Fibroblast of villous mesenchyme (primary cell): ENCODE data around the genes PXDC1, CDYL and FARS2.

DNA sequence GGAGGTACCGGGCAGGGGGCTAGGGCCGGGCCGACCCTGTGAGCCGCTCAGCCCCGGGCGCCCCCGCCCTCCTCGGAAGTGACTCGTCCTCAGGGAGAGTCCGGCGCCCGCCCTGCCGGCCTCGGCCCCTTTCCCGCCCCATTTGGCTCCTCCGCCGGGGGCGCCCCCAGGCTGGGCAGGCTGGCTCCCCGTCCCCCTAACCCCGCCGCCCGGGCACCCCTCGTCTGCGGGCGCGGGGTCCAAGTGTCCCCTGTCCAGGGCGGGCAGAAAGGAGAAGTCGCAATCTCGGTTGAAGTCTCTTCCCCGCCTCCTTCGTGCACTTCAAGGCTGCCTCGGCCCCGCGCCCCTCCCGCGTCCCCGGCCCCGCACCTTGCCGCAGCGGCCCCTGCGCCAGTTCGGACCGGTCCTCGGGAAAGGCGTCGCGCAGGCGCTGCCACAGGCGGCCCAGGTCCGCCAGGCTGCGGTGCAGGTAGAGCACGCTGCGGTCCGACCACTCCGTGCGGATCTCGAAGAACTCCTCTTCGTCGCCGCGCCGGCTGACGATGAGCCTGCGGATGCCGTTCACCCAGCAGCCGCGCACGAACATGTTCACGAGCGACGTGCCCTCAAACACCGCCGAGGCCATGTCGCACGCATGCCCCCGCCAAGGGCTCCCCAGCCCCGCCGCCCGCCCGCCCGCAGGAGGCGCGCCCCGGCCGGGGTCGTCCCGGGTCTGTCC lies 447 bp downstream of the PXDC1 start:
- CAGE, long polyA plus RNA = no peak

DNA sequence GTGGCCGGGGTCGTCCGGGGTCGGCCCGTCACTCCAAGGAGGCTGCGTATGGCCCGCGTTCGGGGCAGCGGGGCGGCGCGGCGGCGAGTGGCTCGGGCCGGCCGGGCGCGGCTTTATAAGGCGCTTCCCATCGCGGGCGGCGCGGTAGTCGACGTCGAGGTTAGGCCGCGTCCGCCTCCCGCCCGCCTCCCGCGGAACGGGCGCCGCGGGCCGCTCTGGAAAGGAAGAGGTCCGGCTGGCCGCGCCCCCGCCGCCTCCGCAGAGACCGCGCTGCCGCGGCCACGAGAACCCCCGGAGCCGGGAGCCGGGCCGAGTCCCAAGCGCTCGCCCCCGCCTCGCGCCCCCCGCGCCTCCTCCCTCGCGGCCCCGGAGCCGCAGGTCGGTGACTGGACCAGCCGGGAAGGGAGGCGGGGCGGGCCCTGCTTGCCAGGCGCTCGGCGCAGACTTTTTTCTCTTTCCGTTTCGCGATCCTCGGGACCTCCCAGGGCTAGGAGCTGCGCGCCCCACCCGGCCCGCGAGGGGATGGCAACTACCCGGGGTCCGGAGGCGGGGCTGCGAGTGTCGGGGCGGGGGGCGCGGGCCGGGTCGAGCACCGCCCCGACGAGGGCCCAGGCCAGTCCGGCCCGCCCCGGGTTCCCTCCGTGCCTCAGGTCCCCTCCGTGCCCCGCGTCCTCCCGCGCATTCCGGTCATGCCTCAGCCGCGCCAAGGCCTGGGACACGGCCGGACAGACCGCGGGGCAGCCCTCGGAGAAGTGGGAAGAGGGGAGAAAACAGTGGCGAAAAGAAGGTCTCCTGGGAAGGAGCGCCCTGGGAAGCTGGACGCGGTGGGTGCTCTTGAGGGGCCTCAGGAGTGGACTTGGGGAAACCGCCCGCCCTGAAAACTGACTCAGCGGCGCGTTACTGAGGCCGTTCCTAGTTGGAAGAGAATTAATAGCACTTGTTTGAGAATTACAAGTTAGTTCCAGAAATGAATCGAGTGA lies at the start of gene PXDC1:
PXDC1 (minus strand) TSS at position 89 of the 980 bp plus-strand sequence.
- CAGE, long polyA plus RNA = no peak

- CAGE, long polyA plus RNA = no peak
These were observed 40.4 kb upstream of the FAM50B start for GRCh38 chr6:3808672-3809291.

GRCh38 chr6:4155770-4156215 lies 20.4 kb upstream of the ECI2 start:
- CAGE, long polyA plus RNA = no peak

- CAGE, long polyA plus RNA = no peak
These were observed 223.2 kb upstream of the ECI2 start for GRCh38 chr6:4358168-4359404.

- CAGE, long polyA plus RNA = no peak
These were observed 286.7 kb upstream of the CDYL start for GRCh38 chr6:4489379-4489943.

- CAGE, long polyA plus RNA = no peak
These were observed at the start of gene CDYL for GRCh38 chr6:4775964-4777027. Gene CDYL, plus strand, starts transcription at chr6:4776404.

DNA sequence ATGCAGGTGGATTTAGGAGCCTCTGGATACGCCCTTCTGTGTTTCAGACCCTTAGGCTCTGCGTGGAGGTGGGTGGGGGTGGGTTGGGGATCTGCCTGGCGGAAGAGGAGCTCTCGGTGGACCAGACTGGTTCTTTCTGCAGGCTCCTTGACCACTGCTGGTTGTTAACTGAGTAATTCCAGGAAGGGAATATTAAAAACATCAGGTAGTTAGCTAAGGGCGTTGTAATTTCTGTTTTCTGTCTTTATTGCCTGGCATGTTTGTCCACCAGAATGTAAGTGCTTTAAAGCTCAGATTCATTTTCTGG lies 5.7 kb downstream of the CDYL start:
- CAGE, long polyA plus RNA = no peak

- CAGE, long polyA plus RNA = no peak
These were observed 103.7 kb downstream of the CDYL start for GRCh38 chr6:4879872-4880330.

DNA sequence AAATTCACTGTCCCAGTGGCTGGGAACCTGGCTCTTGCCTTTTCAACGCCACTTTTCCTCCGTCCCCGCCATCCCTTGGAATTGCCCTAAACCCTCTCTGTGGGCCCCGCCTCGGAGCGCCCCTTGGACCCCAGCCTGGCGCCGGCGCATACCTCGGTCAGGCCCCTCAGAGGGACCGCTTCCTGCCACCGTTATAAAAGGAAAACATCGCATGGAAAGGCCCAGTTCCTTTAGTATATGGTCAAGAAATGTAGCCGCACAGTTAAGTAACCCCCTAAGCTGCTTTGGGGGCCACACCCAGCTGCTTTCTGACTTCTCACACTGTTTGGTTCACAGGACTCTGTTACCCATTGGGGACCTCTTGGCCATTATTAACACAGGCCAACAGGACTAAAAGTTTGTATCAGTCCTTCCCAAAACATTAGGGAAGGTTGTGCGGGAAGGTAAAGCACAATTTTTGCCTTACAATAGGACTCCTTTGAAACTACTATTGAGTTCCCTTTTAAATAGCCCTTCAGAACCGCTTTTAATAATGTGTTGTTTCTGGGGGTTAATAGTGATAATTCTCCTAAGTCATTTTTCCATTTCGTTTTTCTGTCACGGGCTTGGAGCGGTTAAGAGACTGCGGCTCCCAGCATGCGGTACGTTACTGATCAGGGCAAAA lies 506 bp upstream of the RPP40 start:
- CAGE, long polyA plus RNA = no peak

- CAGE, long polyA plus RNA = start-site peak on the plus strand at chr6:5261507-5261624, 800 and 795 reads in 2 replicates
These were observed at the start of gene FARS2 for GRCh38 chr6:5260848-5261855. Gene FARS2, plus strand, starts transcription at chr6:5261513.

DNA sequence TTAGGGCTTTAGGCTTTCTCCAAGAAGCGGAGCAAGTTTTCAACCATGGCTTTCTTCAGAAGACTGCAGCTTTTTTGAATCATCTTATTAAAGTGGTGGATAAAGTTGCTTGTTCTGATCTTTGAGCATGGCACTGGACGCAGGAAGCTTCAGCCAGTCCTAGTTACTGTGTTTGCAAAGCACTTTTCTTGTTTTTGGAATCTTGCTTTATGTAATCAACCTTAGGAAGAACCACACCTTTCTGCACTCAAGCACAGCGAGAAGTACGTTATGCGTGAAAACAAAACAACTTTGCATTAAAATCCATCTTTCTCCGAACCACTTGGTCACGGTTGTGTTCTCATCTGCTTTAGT lies 520 bp downstream of the FARS2 start:
- CAGE, long polyA plus RNA = no peak

GRCh38 chr6:5287206-5288198 lies 26.2 kb downstream of the FARS2 start:
- CAGE, long polyA plus RNA = no peak

GRCh38 chr6:5623692-5624171 lies 362.4 kb downstream of the FARS2 start:
- CAGE, long polyA plus RNA = no peak

DNA sequence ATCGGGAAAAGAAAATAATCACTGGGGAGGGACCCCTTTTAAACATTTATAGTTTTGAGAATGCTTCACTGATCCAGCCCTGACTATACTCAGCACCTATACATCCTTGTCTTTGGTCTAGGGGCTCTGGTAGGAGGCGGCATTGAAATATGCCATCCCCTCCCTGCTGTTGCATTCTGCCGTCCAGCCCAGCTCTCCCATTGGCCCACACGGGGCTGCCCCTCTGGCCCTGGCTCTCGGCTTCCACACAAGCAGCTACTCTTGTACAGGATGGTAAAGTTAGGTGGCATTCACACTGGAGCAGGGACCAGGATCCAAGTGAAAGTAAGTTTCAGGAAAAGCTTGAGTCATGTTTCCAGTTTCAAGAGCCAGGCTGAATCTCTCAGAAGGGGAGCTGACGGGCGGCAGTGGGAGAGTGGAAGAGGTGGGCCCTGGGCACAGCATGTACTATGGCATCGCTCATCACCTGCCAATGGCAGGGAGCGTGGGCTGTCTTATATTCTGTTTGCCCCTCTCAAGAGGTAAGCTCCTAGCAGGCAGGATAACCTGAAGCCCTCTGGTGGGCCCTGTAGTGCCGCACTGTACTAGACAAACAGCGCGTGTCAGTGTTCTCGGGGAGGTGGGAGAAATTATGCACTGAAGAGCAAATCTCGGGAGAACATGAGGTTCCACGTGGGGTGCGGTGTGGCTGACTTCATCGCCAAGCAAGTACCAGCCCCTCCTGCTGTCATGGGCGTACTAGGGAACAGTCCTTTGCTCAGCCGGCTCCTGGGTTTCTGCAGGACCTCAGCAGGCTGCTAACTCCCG lies 241.5 kb downstream of the NRN1 start:
- CAGE, long polyA plus RNA = no peak

GRCh38 chr6:5831311-5832192 lies 175.2 kb downstream of the NRN1 start:
- CAGE, long polyA plus RNA = no peak

GRCh38 chr6:5936077-5936505 lies 70.6 kb downstream of the NRN1 start:
- CAGE, long polyA plus RNA = no peak

DNA sequence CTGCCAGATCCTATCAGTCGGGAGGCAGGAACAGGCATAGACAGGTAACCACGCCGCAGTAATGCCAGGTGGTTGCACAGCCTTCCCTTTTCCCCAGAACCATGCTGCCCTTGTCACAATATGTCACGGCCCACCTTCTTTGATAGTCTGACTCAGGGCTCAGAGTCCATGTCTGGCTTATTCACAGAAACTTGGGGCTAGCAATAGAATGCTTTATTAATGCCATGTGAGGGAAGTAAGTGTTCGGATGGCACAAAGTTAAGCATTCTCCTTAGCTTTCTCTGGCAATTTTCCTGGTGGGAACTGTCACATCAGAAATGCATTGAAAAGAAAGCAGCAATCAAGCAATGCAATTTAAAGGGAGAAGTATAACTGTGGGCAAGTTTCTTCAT lies 76.5 kb downstream of the F13A1 start:
- CAGE, long polyA plus RNA = no peak

- CAGE, long polyA plus RNA = no peak
These were observed 11.0 kb upstream of the F13A1 start for GRCh38 chr6:6331357-6331906.

DNA sequence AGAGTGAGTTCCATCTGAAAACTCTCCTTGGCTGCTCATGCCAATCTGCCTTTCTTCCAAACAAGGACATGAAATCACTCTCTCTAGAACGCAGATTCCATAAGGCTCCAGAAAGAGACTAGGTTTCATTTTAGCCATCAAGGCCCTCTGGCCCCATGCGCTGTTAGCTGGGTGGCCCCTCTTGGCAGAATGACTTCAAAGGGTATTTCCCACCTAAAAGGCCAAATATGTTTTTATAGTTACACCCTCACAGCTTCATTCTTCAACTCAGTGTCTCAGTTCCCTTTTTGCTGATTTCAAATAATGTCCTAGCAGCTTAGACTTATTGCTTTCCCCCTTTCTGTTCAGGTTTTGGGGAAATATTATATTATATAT lies 70.8 kb upstream of the F13A1 start:
- CAGE, long polyA plus RNA = no peak